ENCODE data around the genes RIPK1 and SLC22A23.

GRCh38 chr6:3018849-3019966 is 19.5 kb downstream of the NQO2 start:
- PRO-cap: no peak

GRCh38 chr6:3022135-3022617 is 22.5 kb downstream of the NQO2 start:
- PRO-cap: no peak

DNA sequence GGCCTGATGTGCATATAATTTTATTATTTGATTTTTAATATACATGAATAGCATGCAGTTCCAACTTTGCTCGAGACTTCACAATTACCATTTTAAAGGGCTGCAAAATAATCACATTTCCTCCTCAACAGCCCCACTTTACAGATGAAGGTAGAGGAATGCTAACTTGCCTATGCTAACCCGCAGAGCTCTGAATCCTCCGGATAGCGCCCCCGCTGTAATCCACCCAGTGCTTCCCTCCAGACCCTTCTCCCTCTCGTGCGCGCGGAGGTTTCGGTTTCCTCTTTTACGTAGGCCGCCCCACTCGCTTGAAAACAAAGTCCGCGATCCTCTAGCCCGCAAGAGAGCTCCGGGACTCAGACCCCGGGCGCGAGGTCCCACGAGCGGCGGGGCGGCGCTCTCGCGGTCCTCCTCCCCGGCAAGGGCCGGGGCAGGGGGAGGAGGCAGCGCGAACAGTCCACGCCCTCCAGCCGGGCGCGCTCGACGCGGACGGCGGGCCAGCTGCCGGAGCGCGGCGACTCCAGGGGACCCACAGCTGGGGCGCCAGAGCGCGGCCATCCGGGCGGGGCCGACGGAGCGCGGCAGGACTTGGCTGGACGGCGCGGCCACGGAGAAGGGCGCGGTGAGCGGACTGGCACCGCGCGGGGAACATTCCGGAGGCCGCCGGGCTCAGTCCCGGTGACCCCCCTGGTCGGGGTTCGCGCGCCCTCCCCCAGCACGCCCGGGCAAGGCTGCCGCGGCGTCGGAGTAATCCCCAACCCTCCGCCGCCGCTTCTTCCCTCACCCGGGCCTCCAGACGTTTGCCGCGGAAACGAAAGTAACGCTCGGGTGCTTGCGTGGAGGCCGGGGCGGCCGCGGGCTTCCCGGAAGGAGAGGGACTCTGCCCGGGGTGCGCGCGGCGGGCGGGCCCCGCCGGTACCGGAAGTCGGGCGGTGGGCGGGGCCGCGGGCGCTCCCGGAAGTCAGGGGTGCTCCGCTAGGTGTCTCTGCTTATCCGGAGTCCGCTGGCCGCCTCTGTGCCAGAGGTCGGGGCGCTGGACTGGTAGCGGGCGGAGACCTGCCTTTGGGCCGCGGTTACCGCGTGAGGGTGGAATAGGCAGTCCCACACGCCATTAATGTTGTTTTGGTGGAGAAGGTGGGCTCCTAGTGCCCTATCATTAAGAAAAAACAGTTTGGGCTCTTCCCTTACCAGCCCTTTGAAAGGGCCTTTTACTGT is at the start of gene RIPK1:
RIPK1 (plus strand) TSS at position 455 of the 1,215 bp plus-strand sequence.
- PRO-cap: bidirectional peak, plus-strand start at position 546 of the sequence, minus-strand start at position 619 of the sequence; bidirectional peak, plus-strand start at position 1,021 of the sequence, minus-strand start at position 783 of the sequence

DNA sequence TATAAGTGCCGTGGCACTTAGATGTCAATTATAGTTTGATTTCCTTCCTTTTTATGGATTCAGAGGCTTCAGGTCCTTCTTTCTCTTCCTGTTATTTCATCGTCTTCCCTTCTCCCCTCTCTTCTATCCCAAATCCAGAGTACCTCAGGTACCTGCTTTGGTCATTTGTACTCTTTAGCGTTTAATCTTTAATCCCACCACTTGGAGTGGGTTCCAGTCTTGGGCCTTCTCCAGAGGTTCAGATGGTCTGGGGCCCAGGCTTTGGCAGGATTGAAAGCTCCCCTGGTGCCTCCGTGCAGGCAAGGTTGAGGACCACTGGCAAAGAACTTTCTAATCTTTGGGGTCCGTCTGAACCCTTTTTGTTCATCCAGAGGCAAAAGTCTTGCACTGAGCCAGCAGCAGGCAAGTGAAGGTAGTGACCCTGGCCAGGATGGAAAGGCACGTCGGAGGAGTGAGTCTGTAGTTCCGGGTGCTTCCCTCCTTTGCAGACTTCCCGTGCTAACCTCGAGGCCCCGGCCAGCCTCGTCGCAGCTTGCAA is 9.7 kb downstream of the PSMG4 start:
- PRO-cap: no peak

DNA sequence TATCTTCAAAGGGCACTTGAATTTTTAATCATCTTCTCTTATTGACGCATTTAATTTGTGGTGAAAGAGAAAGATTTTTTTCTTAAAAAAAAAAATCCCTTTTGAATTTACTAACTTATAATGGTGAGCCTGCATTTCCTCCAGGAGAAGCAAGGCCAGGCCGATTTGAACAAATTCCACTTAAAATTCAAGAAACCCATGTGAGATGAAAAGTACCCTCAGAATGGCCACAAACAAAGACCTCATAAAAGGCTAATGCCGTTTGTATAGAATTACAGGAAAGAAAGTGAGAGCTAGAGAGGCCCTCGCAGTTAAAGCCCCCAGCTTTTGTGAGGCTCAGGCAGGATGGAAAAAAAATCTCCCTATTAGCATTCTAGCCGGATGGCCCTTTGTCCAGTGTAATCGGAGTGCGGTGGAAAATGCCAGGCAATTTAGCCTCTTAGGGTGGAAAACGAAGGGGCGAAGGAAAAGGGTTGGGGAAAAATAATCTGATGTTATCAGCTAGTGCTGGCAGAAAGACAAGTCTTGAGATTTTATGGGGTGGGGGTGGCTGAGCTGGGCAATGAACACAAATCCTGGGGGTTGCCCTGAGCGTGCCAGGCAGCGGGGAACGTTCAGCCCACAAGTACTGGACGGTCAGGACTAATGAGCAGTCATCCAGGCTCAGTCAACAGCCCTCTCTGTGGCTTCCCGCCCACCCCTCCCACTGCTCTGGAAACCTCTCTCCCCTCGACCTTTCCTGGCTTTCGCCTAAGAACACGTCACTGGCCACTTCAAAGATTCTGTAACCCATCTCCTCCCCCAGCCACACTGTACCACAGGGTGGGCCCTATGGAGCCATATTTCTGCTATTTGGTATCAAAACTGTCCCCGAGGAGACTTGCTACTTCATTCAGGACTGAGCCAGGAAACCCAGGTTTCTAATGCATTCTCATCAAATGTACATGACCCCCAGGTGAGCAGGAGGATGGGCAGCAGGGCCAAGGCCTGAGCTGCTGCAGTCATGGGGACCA is 92.5 kb downstream of the PSMG4 start:
- PRO-cap: no peak

DNA sequence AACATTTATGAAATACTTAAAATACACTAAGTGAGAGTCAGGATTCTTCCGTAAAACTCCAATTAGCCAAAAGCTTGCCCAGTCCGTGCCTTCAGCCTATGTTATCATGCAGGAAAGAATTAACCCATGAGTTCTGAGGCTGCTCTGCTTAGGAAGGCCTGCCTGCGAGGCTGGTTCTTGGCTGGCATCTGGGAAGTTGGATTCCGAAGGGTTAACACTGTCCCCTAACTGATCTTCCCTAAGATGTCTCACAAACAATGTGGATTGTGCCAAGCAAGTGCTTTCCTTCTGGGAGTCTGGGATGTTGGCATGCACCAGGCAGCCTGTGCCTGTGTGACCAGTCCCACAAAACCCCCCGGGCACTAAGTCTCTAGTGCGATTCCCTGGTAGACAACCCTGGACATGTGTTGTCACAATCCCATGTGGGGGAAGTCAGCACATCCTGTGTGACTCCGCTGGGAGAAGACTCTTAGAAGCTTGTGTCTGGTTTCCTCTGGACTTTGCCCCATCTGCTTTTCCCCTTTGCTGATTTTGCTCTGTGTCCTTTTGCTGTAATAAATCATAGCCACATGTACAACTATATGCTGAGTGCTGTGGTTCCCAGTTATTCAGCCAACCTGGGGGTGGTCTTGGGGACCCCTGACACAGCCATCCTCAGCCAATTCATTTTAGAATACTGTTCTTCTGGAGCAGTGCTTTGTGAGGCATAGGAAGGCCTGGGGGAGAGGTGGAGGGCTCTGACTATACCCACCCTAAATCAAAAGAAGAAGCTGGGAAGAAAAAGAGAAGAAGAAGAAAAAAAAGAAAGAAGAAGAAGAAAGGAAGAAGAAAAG is 83.8 kb downstream of the SLC22A23 start:
- PRO-cap: no peak

GRCh38 chr6:3377871-3378681 is 78.8 kb downstream of the SLC22A23 start:
- PRO-cap: no peak

DNA sequence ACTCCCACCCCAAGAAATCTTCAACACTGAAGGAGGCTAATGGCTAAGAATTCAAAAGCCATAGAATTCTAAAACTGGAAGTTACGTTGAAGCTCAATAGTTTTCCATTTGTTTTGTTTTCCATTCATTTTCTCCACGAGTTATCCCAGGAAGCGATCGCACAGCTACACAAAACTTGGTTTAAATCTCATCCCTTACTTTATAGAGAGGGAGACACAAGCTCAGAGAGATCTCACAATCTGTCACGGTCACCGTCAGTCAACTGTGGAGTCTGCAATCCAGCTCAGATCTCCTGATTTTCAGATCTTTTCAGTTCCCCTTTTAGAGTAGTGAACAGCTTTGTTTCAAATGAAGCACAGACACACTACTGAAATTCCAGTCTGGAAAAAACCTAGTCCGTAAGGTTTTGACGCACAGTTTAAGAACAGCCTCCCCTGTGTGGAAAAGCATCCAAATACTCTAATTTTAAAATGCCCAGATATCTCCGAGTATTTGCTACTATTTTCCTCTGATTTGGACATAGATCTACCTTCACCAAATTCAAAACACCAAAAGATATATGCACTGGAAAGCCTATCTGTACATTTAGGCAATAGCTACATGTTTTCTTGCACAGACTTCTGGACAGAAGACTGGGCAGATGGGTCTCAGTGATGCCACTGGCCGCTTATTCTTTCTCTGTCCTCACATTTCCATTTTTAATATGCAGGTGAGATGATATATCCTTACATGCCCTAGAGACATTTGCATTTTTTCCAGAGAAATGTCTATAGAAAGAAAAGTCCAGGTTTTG is 53.0 kb downstream of the SLC22A23 start:
- PRO-cap: no peak

- PRO-cap: no peak
These were observed 50.3 kb downstream of the SLC22A23 start for GRCh38 chr6:3406255-3407263.

DNA sequence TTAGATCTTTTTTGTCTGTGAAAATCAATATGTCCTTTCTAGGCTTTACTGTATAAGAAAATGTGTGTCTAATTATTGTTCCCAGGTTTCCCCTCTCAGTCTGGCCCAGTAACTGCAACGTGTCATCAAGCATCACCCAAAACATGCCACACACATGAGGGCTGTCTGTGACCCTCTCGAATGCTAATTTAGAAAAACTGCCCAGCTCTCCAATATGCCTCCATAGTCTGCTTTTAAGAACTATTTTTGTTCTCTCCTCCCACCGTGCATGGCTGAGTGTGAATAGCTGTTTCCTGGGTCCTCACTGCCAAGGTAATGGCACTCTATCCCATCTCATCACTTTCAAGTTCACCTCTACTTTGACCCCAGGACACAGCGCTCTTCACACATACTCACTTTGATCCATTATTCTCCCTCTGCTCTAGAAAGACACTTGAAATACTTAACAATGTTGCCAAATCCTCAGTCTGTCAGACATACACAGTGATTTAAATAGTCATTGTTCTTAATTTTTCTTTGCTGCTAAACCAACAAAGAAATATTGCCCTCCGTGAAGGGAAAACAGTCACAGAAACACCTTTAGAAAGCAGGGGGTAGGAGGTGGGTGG is 2.7 kb downstream of the SLC22A23 start:
- PRO-cap: no peak

- PRO-cap: no peak
These were observed 2.2 kb downstream of the SLC22A23 start for GRCh38 chr6:3454651-3454957.

DNA sequence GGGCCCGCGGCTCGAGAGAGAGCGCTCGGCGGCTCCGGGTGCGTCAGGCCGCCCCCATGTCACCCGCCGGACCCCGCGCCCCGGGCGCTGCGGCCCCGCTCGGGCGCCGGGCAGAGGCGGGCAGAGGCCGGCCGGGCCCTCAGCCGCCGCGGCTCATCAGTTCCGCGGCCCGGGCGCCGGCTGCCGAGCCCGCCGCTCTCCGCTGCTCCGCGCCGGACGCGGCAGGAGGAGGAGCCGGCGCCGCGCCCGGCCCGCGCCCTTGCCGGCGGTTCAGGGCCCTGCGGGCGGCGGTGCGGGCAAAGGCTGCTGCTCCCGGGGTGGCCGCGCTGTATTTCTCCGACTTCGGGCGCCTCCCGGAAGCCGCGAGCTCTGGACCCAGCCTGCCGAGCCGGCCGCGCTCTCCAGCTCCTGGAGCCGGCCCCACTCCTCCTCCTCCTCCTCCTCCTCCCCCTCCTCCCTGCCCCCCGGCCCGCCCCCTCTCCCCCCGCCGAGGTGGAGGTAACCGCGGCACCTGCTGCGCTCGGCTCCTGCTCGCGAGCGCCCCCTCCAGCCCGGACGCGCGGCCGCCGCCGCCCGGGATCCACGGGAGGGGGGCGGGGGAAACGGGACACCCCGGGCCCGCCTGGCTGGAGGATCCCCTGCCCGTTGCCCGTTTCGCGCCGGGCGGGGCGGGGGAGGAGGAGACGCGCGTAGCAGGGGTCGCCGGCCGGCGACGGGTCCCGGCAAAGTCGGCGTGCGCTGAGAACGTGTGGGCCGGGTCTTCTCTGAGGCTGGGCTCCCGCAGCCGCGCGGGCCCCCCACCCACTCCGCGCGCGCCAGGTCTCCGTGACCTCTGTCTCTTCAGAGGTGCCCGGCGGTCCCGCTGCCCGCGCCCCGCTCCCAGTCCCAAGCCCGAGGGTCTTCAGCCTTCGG is at the start of gene SLC22A23:
SLC22A23 (minus strand) TSS at position 382 of the 912 bp plus-strand sequence.
- PRO-cap: bidirectional peak, plus-strand start at position 725 of the sequence, minus-strand start at position 335 of the sequence

- PRO-cap: no peak
These were observed 50.0 kb upstream of the SLC22A23 start for GRCh38 chr6:3506872-3507160.

GRCh38 chr6:3741961-3742694 is 9.4 kb downstream of the PXDC1 start:
- PRO-cap: no peak

DNA sequence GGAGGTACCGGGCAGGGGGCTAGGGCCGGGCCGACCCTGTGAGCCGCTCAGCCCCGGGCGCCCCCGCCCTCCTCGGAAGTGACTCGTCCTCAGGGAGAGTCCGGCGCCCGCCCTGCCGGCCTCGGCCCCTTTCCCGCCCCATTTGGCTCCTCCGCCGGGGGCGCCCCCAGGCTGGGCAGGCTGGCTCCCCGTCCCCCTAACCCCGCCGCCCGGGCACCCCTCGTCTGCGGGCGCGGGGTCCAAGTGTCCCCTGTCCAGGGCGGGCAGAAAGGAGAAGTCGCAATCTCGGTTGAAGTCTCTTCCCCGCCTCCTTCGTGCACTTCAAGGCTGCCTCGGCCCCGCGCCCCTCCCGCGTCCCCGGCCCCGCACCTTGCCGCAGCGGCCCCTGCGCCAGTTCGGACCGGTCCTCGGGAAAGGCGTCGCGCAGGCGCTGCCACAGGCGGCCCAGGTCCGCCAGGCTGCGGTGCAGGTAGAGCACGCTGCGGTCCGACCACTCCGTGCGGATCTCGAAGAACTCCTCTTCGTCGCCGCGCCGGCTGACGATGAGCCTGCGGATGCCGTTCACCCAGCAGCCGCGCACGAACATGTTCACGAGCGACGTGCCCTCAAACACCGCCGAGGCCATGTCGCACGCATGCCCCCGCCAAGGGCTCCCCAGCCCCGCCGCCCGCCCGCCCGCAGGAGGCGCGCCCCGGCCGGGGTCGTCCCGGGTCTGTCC is 447 bp downstream of the PXDC1 start:
- PRO-cap: bidirectional peak, plus-strand start at position 393 of the sequence, minus-strand start at position 245 of the sequence

- PRO-cap: no peak
These were observed 46.7 kb upstream of the PXDC1 start for GRCh38 chr6:3798097-3798687.

DNA sequence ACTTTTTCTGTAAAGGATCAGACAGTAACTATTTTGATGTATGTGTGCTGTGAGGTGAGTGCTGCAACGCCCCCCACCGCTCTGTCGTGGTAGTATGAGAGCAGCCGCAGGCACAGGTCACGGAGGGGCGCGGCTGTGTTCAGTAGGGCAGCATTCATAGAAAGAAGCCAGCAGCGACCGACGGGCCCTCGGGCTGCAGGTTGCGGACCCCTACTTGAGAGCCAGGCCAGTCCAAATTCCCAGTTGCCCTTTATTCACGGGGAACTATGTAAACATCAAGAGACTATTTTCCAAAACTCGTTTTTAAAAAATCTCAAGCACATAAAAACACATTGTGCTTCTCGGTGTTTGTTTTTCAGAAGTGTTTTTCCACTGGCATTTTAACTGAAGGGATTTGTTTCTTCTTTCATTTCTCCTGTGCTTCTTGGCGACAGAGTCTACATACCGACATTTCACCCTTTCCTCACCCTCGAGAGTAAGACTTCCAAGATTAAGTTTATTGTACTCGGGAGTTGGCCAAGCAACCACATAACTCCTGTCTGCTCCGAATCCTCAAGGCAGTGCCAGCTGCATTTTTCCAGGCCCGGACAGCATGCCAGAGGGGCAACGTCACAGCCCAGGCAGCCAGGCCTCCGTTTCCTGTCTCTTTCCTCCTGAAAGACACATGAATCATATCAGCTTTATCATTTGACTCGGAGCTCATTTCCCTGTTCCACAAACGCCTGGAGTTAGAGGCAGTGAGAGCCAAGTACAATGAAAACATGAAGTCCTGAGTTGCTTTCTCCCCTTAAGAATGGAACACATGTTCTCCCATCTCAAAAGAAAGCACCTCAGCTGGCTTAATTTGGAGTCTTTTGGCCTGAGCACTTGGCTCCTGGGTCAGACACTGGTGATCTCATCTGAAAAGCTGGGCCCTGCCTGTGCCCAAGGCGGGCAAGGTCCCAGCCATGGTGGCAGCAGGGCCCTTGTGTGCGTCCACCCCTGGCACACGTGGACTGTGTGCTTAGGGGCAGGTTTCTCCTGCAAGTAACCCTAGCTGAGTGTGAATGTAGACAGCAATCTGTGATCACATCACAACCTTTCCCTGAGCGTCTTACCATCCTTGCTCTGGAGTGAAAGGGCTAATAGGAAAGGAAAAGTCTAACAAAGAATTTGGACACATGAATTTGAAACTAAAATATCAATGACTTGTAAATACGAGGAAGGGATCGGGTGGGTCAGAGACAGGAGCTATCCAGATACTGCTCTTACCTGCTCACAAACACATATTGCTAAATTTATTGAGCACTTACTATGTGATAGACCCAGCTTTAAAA is 23.2 kb upstream of the FAM50B start:
- PRO-cap: no peak

DNA sequence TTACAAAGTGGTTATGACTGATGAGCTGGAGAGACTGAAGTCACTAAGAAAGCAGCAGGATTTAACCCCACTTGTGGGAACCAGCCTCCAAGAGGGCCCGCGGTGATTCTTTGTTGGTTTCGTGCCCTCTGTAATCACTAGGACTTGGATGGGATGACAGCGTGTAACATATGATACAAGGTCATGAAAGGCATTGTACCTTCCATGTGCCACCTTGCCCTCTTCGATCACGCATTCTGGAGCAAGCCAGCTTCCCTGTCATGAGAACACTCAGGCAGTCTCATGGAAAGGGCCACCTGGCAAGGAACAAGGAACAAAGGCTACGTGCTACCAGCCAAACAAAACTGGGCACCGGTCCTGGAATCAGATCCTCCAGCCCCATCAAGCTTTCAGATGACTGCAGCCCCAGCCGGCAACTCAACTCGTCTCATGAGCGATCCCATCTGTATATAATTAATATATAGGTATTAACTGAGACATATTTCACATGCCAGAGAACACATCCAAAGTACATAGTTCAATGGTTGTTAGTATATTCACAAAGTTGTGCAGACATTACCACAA is 8.7 kb downstream of the FAM50B start:
- PRO-cap: no peak

DNA sequence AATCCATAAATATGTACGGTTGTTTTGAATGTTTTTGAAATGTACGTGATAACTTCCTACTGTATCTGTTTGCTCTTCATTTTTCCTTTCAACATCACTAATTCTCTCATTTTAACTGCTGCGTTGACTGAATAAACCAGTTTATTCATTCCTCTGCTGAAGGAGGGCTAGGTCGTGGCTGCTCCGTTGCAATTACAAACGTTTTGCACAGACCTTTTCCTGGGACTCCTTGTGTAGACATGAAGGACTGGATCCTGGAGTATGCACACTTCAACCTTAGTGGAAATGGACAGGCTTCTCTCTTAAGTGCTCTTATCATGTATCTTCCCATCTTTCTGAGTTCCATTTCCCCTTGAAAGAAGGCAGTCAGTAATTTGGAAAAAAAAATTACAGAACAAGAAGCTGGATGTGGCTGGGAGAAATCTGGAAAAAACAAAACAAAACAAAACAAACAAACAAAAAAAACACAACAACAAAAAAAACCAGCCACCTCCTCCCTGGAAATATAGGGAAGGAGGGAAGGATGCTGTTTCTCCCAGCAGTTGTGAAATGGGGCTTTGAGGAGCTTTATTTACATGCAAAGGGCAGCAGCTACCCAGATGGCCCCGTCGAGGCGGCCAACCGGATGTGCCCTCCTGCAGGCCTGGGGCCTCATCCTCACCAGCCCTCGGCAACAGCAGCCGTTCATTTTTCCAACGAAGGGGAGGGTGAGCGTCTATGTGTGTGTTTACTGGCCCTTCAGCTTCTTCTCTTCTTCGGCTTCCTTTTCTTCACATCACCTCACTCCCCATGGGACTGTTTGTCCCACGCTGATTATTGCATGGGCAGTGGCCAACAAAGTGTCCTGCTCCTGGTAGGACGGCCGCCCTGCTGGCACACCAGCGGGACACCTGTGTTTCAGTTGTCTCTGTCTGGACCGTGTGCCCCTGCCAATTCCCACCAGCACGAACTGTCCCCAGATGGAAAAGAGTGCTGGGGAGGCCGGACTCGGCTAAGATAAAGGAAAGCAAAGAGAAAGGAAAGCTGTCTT is 56.6 kb downstream of the FAM50B start:
- PRO-cap: no peak

GRCh38 chr6:3908648-3909640 is 59.8 kb downstream of the FAM50B start:
- PRO-cap: no peak

Measured in progenitor cell of endocrine pancreas (in vitro differentiated cells).